ENCODE measurements around a stretch of chr4.

- PRO-cap = no peak
Measured at GRCh38 chr4:76639336-76639734, 204.3 kb downstream of the SHROOM3 start.

GRCh38 chr4:76709406-76710079 is 188.4 kb downstream of the SOWAHB start:
- PRO-cap = no peak

GRCh38 chr4:76802267-76803192 is 95.4 kb downstream of the SOWAHB start:
- PRO-cap = no peak

- PRO-cap = no peak
Measured at GRCh38 chr4:76984535-76985406, 35.2 kb downstream of the SEPTIN11 start.

DNA sequence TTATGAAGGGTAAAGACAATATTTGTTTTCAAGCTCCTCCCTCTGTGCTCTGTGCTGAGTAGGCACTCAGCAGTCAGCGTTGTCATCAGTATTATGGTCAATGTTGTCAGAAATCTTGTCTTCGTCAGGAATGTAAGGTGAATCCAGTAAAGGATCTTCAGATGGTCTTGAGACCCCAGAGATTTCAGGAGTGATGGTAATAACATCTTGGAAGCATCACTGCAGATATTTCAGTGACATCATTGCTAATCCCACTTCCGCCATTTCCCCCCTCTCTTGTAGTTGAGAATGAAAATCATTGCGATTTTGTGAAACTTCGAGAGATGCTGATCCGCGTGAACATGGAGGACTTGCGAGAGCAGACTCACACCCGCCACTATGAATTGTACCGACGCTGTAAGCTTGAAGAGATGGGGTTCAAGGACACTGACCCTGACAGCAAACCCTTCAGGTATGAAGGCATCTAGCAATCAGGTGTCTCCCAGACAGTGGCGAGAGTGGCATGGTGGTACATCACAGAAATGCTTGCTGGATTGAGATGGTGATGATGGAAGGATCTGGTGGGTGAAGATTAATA is 55.5 kb downstream of the CCNI start:
- PRO-cap = no peak

GRCh38 chr4:77034367-77035212 is 41.2 kb downstream of the CCNI start:
- PRO-cap = no peak

DNA sequence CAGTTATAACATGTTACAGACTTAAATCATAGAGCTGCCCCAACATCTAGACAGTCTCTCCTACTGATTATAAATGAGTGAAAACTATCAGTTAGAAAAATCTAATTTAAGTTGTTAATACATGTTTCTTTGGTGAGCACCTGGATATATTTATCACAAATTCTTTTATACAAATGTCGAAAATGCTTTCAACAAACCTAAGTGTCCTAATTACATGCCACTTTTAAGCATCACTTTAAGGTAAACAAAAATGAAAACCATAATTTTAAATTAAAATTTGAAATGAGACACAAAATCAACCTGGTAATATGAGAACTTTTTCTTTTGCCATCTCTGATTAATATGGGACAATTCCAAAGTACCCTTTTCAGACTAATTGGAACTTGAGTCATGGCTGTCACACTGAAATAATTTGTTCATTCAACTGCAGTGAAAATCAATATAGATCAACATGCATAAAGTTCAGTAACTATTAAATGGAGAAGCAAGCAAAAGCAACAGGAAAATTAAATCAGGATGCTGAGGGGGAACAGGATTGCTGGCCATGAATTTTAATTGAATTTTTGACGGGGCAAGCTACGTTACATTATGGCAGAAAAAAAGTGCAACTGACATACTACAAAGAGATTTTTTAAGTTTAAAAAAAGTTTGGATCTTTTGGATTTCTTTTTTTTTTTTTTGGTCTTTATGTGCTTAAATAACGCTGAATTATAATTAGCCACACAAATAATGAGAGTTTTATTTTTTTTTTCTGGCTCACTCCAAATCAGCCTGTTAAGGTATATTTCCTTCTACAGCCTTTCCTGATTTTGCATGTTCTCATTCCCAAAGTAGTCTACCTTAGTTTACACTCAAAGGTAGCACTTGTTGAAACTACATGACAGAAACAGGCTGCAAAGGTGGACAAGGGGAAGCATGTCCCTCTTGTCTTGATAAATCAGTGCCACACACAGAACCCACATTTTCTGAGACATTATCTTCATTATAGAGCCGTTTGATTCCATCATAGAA is 28.1 kb downstream of the CCNI start:
- PRO-cap = no peak

DNA sequence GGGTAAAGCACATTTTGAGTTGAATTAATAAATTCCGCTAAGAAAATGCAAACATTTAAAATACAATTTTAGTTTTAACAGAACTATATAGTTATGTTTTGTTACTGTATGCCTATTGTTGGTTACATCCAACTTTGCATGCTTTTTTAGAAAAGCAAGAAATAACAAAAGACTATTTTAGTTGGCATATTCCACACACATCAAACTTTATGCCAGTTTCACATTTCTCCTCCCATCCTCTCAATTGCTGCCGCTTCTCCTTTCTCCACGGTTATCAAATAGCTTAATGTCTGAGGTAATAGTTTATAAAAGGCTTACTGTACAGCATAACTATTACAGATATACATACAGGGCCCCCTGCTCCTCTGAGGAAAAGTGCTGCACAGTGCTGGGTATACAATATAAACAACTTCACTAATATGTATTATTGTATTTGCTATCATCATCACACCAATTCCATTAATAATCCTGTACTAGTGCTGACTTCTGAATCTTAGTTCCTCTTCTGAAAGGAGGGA is 2.7 kb downstream of the CCNI start:
- PRO-cap = no peak

GRCh38 chr4:77075121-77075868 is 494 bp downstream of the CCNI start:
- PRO-cap = bidirectional peak, plus-strand start at chr4:77075649, minus-strand start at chr4:77075566

- PRO-cap = no peak
Measured at GRCh38 chr4:77169424-77169810, 12.4 kb downstream of the CCNG2 start.

DNA sequence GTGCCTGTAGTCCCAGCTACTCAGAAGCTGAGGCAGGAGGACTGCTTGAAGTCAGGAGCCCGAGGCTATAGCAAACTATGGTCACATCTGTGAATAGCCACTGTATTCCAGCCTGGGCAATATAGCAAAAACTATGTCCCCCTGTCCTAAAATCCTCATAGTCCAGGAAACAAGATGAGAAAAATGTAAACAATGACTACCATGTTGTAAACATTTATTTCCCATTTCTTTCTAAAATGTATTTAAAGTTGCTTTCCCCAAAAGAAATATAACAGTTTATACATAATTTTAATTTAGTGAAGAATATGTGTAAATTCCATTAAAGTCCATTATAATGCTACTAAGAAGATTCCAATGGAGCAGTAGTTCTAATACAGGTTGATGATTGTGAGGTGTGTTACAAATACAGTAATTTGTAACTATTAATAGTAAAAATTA is 17.4 kb downstream of the CNOT6L start:
- PRO-cap = no peak

DNA sequence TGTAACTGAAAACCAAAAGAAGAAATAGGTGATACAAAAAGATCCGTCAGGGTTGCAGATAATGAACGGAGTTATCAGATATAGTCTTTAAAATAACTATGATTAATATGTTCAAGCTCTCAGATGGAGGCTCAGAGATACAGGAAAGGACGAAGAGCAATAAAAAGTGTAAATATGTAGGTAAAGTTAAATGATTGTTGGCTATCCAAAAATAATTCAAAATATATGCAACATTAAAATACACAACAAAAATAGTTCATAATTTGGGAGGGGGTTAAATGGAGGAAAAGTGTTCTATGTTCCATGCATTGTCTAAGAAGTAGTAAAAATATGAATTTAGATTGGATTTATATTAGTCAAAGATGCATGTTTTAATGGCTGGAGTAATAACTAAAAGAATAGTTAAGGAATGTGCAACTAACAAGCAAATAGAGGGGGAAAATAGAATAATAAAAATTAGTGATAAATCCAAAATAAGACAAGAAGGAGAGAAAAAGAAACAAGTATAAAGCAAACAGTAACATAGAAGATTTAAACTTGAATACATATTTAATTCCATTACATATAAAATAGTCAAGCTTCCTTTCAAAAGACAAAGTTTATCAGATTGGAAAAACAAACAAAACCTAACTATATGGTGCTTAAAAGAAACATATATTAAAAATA is 85.5 kb downstream of the FRAS1 start:
- PRO-cap = no peak

- PRO-cap = no peak
Measured at GRCh38 chr4:78481176-78481746, 70.3 kb upstream of the ANXA3 start.

DNA sequence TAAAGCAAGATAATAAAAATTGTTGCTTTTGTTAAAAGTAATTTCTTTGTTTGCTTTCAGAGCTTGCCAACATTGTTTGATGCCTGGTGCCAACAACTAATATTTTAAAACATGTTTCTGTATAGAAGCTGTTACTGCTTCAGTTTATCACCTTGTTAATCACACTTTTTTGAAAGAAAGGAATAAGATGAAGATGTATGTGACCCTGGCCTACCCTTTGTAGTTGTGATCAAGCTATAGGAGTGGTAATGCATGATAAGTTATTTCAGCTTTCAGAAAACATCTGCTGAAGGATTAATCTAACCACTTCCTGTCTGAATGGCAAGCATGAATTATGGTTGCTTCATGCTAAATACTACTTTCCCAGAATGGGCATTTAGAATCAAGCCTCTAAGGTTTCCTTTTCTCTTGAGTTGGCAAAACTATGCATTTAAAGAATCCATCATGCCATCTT is 58.9 kb downstream of the ANXA3 start:
- PRO-cap = no peak

- PRO-cap = no peak
Measured at GRCh38 chr4:78774178-78774742, 1.9 kb upstream of the BMP2K start.

- PRO-cap = no peak
Measured at GRCh38 chr4:78774791-78775038, 1.4 kb upstream of the BMP2K start.

- PRO-cap = bidirectional peak, plus-strand start at chr4:78775617, minus-strand start at chr4:78775589
Measured at GRCh38 chr4:78775039-78776164, 748 bp upstream of the BMP2K start.

GRCh38 chr4:78779820-78780514 is 3.8 kb downstream of the BMP2K start:
- PRO-cap = no peak

- PRO-cap = no peak
Measured at GRCh38 chr4:78859331-78859854, 79.8 kb downstream of the PAQR3 start.

DNA sequence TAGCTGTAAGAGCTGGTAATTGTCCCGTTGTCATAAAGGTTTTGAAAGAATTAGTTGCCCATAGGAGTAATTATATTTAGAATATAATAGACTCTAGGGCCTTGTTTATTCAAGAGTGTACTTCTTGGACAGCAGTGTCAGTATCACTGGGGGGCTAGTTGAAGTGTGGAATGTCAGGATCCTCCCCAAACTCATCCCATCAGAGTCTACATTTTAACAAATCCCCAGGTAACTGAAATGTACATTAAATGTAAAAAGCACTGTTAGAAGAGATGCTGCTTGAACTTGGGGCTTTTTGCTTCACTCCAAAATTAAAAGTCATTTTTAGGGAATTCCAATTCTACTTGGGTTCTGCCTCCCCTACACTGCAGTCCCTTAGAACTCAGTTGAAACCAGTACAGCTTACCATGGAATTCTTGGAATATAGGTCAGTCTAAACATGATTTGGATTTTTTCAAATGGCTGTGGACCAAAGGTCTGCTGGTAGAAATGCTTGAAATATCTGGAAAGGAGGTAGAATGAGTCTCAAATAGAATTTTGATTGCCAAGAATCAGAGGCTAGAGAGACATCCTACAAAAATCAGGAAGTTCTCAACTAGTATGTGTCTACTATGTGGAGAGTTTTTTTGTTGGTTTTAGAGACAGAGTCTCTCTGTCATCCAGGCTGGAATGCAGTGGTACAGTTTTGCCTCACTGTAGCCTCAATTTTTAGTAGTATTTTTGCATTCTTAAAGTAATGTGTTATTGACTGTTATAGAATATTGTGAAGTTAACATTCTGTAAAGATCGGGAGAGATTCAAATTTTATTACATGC is 53.8 kb downstream of the PAQR3 start:
- PRO-cap = no peak